Measurements from ENCODE around the gene LYZ.

DNA sequence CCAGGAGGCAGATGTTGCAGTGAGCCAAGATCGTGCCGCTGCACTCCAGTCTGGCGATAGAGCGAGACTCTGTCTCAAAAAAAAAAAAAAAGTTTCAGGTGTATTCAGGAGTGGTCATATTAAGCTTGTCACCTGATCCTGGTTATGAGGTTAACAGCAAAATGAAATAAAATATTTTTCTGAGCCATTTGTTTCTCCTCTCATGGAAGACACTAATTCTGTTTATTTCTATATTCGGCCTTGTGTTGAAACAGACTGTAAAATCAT, 15.1 kb downstream of the RAP1B start:
- PRO-cap = no peak

DNA sequence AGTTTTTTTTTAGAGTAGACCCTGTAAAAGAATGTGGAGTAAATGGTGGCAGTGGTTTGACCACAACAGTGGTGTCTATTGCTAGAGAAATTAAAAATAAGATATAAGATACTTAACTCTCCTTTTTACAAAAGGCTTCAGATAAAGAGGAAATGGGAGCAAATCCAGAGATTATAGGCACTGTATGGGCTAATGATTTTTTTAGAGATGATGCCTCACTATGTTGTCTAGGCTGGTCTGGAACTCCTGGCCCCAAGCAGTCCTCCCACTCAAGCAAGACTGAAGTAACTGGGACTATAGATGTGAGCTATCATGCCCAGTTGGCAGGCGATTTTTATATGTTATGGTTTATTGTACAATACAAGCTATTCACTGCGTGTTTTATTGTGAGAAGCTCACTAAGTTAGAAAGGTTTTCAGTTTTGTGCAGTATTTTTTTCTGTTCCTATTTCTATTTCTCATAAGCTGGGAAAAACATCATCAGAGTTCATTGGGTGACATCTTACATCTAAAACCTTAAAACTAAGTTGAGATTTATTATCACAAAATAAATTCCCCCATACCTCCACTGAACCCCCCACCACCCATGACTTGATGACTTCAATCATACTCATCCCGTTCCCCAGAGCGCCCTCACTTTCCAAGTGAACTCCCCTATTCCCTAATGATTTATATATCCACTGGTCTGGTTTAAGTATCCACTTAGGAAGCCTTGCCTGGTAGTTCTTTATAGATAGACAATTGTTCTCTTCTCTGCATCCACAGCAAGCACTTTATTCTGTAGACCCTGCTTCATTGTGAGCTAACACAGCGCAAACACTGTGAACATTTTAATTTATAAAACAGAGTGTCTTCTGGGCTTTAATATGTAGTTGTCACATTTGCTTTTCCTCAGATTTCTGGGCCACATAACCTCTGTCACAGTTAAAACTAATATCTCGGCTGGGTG, 22.2 kb downstream of the RAP1B start:
- PRO-cap = no peak

DNA sequence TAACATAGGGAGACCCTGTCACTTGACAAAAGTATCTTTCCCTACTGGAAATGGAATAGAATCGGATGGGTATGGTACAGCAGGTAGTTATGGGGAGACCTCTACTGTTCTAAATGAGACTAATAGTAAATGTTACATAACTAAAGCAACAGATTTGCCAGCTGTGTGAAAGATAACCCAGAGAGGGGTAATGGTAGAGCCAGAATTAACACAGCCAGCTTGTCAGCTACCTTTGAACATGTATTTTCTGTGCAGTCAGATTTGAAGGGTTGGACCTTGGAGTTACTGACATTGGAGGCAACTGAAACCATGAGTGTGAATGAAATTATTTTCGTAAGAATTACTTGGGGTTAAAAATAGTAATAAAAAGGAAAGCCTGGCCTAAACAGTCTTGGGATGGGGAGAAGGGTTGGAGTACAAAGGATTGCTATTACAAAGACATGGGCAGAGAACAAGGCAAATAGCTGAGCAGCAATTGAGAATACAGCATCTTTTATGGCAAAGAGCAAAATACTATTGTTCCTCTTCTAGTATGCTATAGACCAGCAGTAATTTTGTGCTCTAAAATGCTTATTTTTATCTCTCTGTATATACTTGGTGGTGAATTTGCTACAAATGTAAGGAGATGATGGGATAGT, 21.6 kb upstream of the NUP107 start:
- PRO-cap = no peak

DNA sequence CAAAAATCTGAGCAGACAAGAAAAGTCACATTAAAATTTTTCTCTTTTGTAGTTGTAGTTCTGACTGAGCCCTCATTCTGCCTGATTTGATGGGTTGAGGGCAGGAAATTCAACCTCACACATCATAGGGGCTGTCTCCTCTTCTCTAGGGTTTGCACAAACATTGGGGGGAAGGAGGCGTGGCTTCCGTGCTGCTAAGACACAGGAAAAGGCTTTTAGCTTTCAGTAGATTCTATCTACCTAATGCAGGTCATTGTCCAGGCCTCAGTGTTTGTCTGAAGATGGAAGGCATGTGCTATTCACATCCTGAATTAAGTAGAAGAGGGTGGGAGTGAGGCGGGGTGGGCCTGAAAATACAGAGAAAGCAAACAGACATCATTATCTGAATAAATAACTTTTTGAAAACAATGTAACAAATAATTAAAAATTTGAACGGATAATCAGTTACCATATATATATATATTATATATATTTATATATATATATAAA, 11.3 kb upstream of the NUP107 start:
- PRO-cap = no peak

- PRO-cap = no peak
Observed at GRCh38 chr12:68746490-68747271, 705 bp downstream of the SLC35E3 start.

- PRO-cap = no peak
Observed at GRCh38 chr12:68823790-68824788, 16.1 kb downstream of the MDM2 start.

GRCh38 chr12:68842018-68842910, 34.3 kb downstream of the MDM2 start:
- PRO-cap = no peak

- PRO-cap = unidirectional peak, minus-strand start at chr12:68856245
Observed at GRCh38 chr12:68855945-68856519, 48.1 kb downstream of the MDM2 start.

DNA sequence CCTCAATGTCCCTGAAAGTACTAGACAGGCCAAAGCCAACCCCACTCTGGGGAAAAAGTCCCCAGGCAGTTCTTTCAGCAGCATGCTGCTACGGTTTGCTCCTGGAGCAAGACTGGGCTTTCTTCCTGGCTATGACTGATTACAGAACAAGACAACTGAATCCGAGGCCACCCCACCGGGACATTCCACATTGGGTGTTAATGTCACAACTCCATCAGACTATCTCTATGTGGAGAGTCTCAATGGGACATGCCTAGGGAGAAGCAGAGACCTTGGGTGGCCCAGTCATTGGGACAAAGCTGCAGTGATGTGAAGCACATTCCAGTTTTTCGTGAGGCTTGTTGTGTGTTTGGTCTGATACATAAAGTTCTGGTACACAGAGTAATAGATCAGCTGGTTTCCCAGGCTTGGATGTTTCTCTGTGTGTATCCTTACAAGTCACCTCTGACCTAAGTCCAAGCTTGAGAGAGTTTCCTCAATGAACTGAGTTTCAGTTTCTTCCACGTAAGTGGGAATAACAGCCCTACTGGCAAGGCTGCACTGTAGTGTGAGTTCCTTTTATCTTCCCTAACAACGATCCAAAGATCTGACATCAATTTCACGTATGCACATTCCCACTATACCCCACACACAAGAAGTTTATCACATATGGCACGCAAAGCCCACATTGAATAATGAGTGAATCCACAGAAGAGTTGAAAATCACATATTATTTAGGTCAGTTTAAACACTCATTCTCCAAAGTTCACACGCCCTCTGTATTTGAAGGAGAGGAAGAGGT, 42.2 kb downstream of the CPM start:
- PRO-cap = no peak

DNA sequence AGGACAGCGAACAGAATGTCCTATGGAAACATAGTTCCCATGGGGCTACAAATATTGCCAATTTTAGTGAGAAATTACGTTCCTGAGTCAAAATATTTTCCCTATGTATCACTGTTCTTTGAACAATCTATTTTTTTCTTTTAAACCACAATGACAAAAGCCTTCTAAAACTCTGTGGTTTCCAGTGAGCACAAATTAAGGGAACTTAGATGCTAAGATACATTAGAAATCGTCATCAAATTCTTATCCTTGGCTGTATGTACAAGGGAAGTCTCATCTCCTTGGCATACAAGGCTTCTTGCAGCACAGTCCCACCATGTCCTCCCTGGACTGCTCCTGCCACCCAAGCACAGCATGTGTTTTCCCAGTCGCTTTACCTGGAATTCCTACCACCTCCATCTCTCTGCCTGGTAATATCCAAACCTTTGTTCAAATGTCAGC, 17.9 kb downstream of the CPM start:
- PRO-cap = no peak

DNA sequence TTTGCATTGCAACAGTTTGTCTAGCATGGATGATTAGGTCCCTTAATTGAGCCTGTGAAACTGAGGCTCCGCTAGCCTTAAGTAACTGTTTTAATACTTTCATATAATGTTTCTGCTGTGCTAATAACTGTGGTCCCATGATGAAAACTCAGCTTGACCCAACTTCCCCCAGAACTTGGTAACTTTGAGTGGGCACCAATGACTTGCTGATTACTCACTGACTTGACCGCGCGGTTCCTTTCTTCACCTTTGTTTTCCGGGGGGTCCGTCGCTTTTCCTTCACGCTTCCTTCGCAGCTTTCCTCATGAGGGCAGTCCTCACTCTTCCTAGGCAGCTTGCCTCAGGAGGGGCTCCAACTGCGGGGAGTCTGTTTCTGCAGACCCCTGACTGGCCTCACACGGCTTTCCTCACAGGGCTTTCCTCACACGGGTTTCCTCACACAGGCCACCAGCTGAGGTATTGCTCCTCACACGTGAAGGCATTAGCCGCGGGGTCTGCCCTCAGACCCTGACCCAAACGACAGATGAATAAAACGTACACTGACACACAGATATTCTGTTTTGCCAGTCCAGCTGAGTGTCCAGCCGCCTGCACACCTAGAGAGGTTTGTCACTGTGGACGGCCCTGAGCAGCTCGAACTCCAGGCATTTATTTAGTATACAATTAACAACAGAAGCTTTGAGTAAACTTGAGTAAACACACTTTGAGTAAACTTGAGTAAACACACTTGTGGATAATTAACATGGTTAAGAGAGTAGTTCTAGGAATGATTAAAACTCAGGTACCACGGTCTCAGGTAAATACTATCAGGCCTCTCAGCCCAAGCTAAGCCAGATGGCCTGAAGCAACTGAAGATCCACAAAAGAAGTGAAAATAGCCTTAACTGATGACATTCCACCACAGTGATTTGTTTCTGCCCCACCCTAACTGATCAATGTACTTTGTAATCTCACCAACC, 16.2 kb upstream of the LYZ start:
- PRO-cap = no peak

- PRO-cap = unidirectional peak, plus-strand start at chr12:69348381
Observed at GRCh38 chr12:69347895-69348725, at the start of gene LYZ. Gene LYZ (plus strand): TSS chr12:69348381.

- PRO-cap = no peak
Observed at GRCh38 chr12:69415720-69416286, 54.4 kb upstream of the FRS2 start.

- PRO-cap = no peak
Observed at GRCh38 chr12:69688912-69689444, 10.1 kb downstream of the BEST3 start.

DNA sequence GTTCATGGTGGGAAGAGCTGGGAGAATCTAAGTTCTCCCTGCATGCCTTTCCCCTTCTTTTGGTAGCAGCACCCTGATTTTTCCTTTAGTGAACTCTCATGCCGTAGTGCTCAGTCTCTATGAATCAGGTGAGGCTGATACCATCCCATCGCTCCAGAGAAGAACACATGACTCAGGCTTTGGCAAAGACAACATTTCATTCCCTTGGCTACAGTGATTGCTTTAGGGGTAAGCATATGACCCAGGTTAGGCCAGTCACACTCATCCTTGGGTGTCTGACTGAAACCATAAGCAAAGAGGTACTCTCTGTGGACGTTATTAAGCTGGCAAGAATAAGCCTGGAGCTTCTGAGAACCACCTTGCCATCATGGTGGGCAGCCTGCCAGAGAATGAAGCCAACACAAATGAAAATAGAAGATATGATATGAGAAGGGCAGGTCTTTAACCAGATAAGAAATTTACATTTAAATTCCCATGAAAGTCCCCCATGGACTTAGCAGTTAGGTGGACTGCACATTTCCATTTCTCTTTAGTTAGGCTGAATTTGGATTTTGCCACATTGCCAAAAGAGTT, 141.9 kb downstream of the MYRFL start:
- PRO-cap = no peak

DNA sequence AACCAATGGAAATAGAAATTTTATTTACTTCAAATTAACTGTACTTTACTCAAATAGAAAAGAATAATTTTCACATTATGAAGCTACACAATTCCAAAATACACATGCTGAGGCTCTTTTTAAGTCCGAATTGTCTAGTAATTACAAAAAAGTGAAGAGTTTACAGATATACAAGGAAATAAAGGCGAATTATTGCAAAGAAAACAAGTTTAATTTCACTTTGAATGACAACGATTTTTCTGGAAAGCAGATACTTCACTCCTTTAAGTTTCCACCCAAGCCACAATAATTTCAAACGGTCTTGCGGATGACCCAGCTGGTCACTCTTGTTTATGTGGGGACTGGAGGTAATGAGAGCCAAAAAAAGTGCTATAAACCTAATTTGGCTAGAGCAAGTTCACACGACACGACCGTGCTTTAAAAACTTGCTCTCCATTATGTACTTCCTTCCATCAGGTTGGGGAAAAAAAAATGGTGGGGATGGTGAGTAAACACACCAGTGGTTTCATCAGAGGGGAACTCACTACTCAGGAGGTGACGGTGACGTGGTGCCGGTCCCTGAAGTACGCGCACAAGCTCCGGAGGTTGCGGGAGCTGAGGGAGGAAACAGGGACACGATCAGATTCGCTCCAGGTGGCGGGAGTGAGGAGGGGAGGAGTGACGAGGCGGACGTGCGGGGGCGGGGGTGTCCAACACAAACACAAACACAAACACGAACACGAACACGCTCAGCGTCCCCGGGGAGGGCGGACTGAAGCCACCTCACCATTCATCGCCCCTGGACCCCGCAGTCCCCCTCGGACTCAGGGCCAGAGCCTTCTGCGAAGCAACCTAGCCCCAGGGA, 711 bp upstream of the CNOT2 start:
- PRO-cap = unidirectional peak, plus-strand start at position 294 of the sequence; bidirectional peak, plus-strand start at position 642 of the sequence, minus-strand start at position 437 of the sequence

DNA sequence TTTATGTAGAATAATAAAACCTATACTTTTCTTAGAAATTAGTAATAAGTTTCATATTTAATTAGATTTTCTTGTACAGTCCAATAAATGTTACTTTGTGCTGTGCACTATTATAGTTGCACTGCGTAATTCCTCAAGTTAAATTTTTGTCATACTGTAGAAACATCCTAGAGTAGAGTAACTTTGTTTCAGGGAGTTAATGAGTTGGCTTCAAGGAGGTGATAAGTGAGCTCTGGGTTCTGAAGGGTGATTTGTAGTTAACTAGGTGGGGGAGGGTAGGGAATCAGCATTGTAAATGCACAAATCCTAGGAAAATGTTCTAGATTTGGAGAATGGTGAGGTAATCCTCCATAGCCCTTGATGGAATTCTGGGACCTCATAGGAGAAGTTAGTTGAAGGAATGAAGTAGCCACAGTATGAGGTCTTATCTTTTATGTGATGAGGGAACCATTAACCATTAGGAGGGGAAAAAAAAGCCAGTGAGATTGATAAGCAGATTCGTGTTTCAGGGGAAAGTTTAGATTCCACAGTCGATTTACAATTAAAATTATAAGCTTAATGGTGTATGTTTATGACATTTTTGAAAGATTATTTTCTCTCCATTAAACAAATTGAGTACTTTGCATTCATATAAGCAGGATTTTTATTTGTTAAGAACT, 8.0 kb downstream of the CNOT2 start:
- PRO-cap = no peak

DNA sequence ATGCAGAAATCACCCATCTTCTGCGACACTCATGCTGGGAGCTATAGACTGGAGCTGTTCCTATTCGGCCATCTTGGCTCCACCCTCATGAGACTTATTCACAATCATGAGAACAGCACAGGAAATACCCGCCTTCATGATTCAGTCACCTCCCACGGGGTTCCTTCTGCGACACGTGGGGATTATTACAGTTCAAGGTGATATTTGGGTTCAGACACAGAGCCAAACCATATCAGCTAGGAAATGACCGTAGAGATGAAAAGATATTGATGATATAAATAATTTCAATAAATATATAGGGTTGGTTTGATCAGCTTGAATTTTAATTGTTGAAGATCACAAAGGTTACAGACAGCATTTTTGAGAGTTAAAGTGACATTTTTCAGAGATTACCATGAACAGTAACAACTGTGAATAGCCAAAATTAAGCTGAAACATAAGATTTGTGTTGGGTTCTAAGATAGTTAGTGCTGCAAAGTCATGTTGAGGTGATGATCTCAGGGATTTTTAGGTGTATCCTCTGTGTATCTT, 60.8 kb upstream of the KCNMB4 start:
- PRO-cap = no peak

GRCh38 chr12:70367052-70367351, 912 bp downstream of the KCNMB4 start:
- PRO-cap = no peak

DNA sequence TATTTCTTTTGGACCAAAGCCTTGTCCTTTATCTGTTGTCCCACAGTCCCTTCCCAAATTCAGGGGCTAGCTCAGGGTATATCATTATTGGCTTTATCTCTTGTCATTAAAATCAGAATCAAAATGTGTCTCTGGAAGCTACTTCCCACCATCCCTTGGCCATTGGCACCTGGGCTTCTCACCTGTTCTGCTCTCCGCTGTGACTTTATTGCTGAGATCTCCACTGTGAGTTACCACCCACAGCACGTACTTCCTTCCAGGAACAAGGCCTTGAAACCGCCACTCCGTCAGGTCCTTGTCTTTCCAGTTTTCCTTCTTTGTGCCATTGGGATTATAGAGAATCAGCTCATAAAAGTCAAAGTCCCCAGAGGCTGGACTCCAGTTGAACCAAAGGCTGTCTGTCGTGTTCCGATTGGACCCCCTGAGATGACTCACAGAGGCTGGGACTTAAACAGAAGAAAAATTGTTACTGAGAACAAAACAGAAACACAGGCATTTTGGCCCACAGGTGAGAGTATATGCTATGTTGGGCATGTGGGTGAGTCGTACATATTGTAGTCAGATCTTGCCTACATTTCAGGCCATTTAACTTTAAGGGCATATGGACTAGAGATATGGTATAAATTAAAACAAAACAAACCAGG, 76.6 kb downstream of the PTPRB start:
- PRO-cap = no peak

All from left lung (tissue), 1 donor.